AG09309 (cell line): ENCODE results near the gene RPTOR.

GRCh38 chr17:80049921-80050351, 13.5 kb downstream of the CCDC40 start:
- RRBS: no CpG with 5 or more reads among the region's 23 CpGs

DNA sequence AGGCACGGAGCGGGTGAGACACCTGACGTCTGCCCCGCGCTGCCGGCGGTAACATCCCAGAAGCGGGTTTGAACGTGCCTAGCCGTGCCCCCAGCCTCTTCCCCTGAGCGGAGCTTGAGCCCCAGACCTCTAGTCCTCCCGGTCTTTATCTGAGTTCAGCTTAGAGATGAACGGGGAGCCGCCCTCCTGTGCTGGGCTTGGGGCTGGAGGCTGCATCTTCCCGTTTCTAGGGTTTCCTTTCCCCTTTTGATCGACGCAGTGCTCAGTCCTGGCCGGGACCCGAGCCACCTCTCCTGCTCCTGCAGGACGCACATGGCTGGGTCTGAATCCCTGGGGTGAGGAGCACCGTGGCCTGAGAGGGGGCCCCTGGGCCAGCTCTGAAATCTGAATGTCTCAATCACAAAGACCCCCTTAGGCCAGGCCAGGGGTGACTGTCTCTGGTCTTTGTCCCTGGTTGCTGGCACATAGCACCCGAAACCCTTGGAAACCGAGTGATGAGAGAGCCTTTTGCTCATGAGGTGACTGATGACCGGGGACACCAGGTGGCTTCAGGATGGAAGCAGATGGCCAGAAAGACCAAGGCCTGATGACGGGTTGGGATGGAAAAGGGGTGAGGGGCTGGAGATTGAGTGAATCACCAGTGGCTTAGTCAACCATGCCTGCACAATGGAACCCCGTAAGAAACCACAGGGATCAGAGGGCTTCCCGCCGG, 653 bp downstream of the GAA start:
- RRBS: 2% methylated on average over 6 of the region's 28 CpGs

GRCh38 chr17:80147715-80147934, 697 bp upstream of the EIF4A3 start:
- RRBS: 14% methylated on average over 1 of the region's 15 CpGs

GRCh38 chr17:80198447-80198930, 21.6 kb downstream of the SGSH start:
- RRBS: 71% methylated on average over 4 of the region's 25 CpGs

- RRBS: no CpG with 5 or more reads among the region's 9 CpGs
Observed at GRCh38 chr17:80208846-80209150, 11.3 kb downstream of the SGSH start.

- RRBS: 90% methylated on average over 7 of the region's 63 CpGs
Observed at GRCh38 chr17:80210324-80211648, 9.3 kb downstream of the SGSH start.

- RRBS: no CpG with 5 or more reads among the region's 17 CpGs
Observed at GRCh38 chr17:80223584-80224601, 3.7 kb downstream of the SLC26A11 start.

DNA sequence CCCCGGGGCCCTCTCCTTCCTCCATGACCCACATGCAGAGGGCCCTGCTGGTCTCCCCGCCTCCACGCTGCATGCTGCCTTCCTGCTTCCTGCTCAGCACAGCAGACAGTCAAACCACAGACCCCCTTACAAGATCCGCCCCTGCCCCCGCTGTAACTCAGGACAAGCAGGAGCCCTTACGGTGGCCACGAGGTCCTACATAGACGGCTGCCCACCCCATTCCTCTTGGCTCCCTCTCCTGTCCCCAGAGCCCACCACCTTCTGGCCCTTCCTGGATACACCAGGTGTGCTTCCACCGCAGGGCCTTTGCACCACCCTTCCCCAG, 3.9 kb downstream of the RNF213 start:
- RRBS: no CpG with 5 or more reads among the region's 9 CpGs

- RRBS: no CpG with 5 or more reads among the region's 18 CpGs
Observed at GRCh38 chr17:80265110-80265881, 4.6 kb downstream of the RNF213 start.

GRCh38 chr17:80395725-80396128, 19.2 kb upstream of the ENDOV start:
- RRBS: no CpG with 5 or more reads among the region's 7 CpGs

DNA sequence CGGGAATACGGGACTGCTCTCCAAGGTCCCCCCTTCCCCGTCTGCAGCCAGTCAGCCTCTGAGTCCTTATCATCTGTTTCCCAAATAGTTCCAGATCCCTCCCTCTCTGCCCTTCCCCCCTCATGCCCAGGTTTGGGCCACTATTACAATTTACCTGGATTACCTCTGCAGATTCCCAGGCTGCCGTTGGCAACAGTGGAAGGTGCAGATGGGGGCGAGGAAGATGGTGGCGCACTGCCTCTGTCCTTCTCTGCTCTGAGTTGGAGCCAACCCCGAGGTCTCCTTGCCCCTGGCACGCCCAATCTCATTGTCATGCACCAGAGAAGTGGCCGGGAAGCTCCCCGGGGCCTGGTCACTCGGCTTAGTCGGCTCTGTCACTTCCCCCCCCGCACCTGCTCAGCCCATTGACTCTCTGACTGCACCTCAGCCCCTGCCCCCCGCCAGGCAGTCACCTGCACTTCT, 18.3 kb upstream of the RPTOR start:
- RRBS: no CpG with 5 or more reads among the region's 14 CpGs

DNA sequence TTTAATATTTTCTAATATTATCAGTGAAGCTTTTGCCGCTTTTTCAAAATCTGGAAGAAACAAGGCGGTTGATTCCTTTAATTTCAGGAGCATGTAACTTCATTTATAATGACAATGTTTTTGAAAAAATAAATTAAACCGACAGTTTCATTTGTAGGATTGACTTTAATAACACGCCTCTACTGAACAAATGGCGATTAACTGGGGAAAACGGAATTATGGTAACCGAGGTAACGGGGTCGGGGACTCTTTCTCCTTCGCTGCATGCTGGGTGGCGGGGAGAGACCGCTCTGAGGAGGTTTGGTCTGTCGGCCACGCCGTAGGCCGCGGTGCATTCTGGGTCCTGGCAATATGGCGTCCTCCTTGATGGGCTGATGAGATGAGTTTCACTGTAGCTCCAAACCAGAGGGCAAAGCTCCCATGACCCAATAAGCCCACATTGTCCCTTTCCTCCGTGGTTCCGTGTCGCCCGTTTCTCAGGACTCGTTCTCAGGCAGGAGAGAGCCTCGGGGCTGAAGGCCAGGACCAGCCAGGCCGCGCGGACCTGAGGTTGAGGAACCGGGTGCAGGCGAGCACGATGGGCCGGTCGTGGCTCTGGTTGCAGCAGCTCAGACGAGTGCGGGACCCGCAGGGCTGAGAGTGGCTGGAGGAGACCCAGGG, at the start of gene RPTOR:
TSS of gene RPTOR (plus strand) at position 341 of the 660 bp plus-strand sequence.
- RRBS: 0% methylated on average over 3 of the region's 35 CpGs

GRCh38 chr17:80663524-80664238, 119.0 kb downstream of the RPTOR start:
- RRBS: no CpG with 5 or more reads among the region's 13 CpGs

DNA sequence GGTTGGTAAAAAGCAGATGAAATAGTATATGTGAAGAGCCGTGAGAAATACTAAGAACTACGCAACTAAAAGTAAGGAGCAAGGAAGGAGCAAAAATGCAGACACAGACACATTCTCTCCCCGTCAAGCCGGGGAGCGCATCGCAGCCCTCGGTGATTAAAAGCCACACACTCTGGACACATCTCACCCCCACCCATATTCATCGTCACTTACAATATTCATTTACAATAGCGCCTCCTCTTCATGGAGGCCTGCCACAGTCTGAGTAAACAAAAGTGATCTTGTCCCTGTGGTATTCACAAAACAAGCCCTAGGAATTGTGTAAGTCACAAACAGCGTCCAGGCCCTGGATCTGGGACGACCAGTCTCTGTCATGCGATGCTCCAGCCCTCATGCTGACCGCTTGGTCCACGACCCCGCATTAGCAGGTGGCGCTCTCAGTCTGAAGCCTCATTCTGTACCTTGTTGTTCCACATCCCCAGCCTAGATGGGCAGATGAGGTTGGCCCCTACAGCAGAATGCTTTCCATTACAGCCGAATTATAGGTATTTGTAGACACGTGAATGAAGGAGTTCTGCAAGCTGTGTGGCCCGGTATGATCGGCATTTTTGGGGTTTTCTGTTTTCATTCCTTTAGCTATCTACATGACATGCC, 206.9 kb downstream of the RPTOR start:
- RRBS: no CpG with 5 or more reads among the region's 20 CpGs

DNA sequence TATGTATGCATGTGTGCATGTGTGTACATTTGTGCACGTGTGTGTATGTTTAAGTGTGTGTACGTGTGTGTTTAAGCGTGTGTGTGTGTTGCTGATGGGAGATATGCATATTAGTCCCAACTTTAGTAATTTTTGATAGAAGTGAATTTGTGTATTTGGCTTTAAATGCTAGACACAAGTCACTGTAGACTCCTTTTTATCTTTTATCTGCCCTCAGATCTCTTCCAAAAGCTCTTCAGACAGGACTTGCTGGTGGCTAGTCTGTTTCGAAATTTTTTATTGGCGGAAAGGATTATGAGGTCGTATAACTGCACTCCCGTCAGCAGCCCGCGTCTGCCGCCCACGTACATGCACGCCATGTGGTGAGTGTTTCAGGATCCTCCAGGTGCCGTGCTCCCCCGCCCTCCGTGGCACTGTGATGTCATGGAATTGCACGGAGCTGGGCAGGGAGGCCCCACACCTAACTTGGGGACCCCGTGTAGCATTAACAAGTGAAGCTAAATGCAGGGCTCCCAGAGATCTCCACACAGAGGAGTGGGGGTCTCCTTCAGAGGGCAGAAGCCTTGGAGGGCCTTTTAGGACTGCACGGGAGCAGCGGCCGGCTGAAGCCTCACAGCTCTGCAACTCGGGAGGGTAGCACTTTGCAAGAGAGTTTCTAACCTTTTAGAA, 168.6 kb upstream of the CHMP6 start:
- RRBS: no CpG with 5 or more reads among the region's 21 CpGs

GRCh38 chr17:80959235-80960182, 32.1 kb upstream of the CHMP6 start:
- RRBS: no CpG with 5 or more reads among the region's 39 CpGs

- RRBS: 9% methylated on average over 7 of the region's 20 CpGs
Observed at GRCh38 chr17:81003539-81003945, 11.9 kb downstream of the CHMP6 start.

DNA sequence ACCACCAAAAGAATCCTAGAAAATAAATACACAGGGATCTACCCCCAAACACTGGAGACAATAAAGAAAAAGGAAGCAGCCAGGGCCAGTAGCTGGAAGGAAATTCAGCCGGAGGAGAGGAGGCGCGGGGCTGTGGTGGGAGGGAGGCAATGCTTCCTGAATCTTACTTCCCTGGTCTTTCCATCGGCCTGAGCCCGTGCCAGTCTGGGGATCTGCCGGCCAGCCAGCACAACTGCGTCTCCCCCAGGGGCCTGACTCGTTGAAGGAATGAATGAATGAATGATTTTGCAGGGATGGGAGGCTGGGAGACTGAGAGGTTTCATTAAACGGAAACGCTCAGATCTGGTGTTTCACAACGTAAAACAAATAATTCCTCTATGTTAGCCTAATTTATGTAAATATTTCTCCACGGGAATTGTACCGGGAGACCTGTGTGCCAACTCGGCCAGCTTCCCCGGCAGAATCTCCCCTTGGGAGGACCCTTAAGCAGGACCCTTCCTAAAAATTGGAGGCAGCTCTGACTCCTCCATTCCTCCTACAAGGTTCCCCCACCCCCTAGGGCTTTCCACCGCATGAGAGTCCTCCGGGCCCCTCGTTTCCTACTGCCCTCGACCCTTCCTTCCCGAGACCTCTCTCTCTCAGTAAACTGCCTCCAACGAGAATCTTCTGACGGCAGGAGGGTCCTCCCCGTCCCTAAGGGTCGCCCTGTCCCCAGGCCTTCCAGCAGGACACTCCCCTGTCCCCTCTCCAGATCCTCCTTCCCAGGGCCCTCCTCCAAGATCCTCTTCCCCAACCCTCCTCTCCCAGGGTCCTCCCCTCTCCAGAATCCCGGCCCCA, 1.2 kb upstream of the BAIAP2 start:
- RRBS: 64% methylated on average over 7 of the region's 25 CpGs

GRCh38 chr17:81071858-81072543, 37.0 kb downstream of the BAIAP2 start:
- RRBS: 94% methylated on average over 3 of the region's 26 CpGs

DNA sequence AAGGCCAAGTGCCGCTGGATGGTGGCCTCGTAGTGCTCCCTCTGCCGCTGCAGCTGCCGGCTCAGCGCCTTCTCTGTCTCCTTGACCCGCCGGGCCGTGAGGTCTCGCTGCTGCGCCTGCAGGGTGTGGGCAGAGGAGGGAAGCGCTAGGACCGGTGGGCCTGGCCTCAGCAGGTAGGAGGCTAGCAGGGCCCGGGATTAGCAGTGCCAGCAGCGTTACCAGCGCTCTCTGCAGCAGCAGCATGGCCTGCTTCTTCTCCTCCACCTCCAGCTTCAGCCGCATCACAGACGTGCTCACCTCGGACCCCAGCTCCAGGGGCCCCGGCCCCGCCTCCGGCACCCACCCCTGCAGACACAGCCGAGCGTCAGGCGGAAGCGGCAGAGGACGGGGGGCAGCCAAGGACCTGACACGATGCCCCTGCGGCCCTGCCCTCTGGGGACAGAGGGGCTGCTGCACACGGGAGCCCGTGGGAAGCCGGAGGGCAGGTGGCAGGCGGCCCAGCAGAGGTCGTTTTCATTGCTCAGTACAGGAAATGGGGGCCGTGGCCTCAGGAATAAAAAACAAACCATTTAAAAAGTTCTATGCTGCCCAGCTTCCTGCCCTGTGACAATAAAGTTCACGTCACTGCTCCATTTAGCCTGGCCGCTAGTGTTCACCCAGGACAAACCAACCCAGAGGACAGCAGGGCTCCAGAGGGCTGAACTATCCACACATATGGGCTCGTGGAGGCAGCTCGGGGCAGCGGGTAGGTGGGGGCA, 25.9 kb downstream of the CEP131 start:
- RRBS: 94% methylated on average over 11 of the region's 39 CpGs